ENCODE results near the gene ALG11.

DNA sequence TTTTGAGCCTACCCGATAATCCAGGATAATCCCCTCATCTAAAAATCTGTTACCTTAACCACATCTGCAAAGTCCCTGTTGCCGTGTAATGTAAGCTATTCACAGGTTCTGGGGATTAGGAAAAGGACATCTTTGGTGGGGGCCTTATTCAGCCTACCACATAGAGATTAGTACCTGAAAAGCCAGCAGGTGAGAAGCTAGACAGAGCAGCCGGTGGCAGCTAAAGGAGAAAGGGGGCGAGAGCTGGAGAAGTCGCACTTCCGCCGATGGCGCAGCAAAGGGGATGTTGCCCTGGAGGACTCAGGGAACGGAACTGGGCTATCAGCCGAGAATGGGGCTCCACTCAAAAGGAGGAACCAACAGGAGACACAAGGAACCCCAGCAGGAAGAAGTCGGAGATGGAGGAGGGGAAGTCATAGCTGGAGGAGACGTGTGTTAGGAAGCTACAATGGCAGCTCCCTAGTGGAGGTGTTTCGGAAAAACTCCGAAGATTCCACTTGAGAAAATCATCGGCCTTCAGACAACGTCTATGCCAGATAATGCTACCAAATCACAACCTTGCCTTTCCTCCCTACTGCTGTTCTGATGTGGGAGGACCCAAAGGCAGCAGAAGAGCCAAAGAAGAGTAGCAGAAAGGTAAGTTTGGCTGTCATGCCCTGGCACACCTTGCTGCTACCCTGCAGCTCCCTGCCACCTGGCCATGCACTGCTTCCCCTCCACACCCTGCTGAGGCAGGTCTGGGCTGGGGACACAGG, 128.1 kb downstream of the DLEU7 start:
- PRO-cap, 3 experiments = peak in 1 of 3 experiments; most common plus-strand start position 416 of the sequence (in 1); most common minus-strand start position 315 of the sequence (in 1)
- RAMPAGE, long total RNA, 2 experiments = no peak in any of the 2 experiments
- RRBS = no CpG with 5 or more reads among the region's 16 CpGs

DNA sequence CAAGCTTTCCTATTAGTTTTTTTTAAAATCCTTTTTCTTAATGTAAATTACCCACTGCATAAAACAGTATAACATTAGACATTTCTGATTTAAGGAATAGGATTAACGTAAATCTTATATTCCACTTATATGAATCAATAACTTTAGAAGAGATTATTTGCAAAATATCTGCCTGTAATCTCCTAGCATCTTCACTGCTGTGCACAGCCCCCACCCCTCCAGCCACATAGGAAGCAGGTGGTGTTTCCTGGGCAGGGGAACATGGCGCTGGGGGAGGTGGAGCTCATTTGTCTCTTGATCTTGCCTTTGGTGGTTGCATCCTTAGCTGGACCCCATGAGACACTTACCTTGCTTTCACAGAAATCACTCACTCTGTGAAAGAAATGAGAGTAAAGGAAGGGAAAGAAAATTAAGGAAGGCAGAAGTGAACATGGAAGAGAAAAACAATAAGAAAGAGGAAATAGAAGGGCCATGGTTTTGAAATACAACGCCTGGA, 17.5 kb upstream of the RNASEH2B start:
- PRO-cap, 3 experiments = no peak in any of the 3 experiments
- RAMPAGE, long total RNA, 2 experiments = start-site peak on the plus strand in 1 of 2 experiments, centred at position 190 of the sequence, 5 reads per replicate
- RRBS = no CpG with 5 or more reads among the region's 3 CpGs

- PRO-cap, 3 experiments = no peak in any of the 3 experiments
- RAMPAGE, long total RNA, 2 experiments = no peak in any of the 2 experiments
Observed at GRCh38 chr13:50893600-50894009, 16.0 kb upstream of the RNASEH2B start.

DNA sequence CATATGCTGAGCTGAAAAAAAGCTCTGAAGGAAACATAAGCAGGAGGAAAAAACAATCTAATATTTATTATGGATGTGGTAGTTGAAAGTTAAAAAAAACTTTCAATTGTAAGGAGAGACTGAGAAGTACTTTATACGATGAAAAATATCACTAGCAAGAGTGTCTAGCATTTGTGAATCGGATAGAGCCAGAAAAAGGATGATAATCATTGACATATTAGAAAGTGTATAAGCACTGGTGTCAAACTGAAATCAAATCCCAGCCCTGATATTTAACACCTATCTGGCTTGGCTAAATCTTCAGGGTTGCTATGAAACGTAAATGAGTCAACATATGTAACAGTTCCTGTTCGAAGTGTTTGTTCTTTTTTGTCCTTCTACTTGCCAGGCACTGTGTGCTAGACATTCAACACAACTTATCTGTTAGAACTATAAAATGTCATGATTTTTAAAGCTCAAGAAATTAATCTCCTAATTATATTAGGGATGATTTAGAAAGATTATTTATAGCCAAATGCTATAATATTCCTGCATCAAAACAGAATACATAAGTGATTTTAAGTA, 40.8 kb downstream of the SERPINE3 start:
- PRO-cap, 3 experiments = no peak in any of the 3 experiments
- RAMPAGE, long total RNA, 2 experiments = no peak in any of the 2 experiments
- RRBS = no CpG with 5 or more reads among the region's 4 CpGs

- PRO-cap, 3 experiments = no peak in any of the 3 experiments
- RAMPAGE, long total RNA, 2 experiments = no peak in any of the 2 experiments
- RRBS = no CpG with 5 or more reads among the region's 1 CpG
Observed at GRCh38 chr13:51431890-51432573, 20.8 kb downstream of the INTS6 start.

DNA sequence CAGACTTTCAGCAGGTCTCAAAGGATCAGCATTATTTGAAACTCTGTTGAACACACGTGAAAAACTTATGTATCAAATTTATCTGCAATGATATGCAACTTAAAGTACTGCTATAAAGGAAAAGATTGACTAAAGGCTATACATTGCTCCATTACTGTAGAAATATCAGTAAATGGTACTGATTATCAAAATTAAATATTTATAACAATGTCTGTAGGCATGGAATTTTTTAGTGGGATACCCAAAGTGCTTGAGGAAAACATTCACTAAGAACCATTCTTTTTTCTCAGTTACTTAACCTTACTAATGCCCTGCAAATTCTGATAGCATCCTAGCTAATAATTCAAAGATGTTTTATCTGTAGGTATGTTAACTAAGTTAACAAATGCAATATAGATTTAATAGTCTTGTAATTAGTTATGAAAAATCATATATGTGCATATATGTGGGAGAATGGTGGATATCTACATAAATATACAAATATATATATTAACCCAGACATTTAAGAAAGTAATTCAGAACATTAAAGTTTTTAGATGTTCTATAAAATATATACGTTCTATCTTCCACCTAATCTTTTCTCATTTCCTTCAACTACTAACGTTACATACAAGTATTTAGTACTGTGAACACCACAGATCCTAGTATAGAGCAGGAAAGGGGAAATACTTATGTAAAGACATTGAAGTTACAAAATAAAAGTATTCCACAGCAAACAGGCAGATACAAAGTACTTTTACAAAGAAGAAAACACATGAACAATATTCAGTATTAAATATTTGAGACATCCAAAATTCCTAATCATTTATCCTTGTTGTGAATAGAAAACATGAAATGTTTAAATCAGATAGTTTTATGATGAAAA, 4.4 kb downstream of the INTS6 start:
- PRO-cap, 3 experiments = no peak in any of the 3 experiments
- RAMPAGE, long total RNA, 2 experiments = no peak in any of the 2 experiments
- RRBS = no CpG with 5 or more reads among the region's 3 CpGs

GRCh38 chr13:51519608-51520283, 64.5 kb upstream of the WDFY2 start:
- PRO-cap, 3 experiments = no peak in any of the 3 experiments
- RAMPAGE, long total RNA, 2 experiments = no peak in any of the 2 experiments
- RRBS = no CpG with 5 or more reads among the region's 3 CpGs

DNA sequence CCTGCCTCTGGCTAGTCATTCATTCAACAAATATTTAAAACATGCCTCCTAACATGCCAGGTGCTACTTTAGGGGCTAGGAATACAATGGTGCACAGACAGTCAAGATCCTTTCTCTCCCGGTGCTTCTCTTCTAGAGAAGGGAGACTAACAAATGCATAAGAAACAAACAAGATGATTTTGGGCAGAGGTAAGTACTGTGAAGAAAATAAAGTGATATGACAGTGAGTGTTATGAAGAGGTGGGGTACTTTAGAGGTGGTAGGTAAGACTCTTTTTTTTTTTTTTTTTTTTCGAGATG, 7.4 kb upstream of the WDFY2 start:
- PRO-cap, 3 experiments = no peak in any of the 3 experiments
- RAMPAGE, long total RNA, 2 experiments = no peak in any of the 2 experiments
- RRBS = no CpG with 5 or more reads among the region's 2 CpGs

DNA sequence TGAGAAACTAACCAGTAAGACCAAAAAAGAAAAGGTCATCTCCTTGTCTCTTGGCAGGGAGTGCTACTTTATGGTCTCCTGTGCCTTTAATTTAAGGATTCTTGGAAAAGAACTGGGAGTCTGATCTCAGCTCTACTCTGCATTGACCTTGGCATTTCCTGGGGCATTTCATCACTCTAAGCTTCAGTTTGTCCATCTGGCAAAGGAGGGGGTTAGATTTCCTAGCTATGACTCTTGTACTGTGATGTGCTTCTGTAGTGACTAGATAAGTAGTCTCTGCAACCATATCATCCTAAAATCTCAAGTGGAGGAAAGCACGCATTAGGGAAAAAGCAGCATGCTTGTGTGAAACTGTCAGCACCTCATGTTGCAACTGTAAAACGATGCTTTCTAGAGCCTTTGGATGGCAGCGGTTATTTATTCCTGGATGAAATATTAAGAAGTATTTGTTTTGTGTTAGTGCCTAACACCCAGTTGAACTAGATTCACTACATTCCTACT, 6.7 kb downstream of the WDFY2 start:
- PRO-cap, 3 experiments = no peak in any of the 3 experiments
- RAMPAGE, long total RNA, 2 experiments = no peak in any of the 2 experiments
- RRBS = no CpG with 5 or more reads among the region's 3 CpGs

- PRO-cap, 3 experiments = no peak in any of the 3 experiments
- RAMPAGE, long total RNA, 2 experiments = no peak in any of the 2 experiments
- RRBS = no CpG with 5 or more reads among the region's 7 CpGs
Observed at GRCh38 chr13:51614443-51615119, 30.3 kb downstream of the WDFY2 start.

DNA sequence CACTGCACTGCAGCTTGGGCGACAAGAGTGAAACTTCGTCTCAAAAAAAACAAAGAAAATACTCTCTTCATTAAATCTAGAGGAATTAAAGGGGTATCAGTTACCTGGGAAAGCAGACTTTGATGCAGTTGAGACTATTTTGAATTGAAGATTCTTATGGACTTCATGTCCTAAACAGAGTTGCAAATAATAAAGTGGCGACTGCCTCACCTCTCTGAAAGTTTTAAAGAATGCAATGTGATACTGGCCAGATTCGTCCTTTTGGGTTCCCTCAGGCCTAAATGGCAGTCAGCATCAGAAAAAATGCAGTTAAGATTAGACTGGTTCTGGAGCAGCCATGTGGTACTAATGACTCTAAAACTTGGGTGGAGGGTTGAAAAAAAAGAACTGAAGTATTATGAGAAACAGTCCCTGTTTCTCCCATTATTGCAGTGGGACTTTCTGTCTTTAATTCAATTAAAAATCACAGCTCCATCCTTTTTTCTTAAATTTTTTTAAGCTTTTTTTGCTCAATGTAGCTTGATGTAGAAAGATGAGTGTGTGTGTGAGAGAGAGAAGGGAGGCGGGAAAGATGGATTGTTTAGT, 37.3 kb downstream of the WDFY2 start:
- PRO-cap, 3 experiments = no peak in any of the 3 experiments
- RAMPAGE, long total RNA, 2 experiments = no peak in any of the 2 experiments
- RRBS = no CpG with 5 or more reads among the region's 5 CpGs

DNA sequence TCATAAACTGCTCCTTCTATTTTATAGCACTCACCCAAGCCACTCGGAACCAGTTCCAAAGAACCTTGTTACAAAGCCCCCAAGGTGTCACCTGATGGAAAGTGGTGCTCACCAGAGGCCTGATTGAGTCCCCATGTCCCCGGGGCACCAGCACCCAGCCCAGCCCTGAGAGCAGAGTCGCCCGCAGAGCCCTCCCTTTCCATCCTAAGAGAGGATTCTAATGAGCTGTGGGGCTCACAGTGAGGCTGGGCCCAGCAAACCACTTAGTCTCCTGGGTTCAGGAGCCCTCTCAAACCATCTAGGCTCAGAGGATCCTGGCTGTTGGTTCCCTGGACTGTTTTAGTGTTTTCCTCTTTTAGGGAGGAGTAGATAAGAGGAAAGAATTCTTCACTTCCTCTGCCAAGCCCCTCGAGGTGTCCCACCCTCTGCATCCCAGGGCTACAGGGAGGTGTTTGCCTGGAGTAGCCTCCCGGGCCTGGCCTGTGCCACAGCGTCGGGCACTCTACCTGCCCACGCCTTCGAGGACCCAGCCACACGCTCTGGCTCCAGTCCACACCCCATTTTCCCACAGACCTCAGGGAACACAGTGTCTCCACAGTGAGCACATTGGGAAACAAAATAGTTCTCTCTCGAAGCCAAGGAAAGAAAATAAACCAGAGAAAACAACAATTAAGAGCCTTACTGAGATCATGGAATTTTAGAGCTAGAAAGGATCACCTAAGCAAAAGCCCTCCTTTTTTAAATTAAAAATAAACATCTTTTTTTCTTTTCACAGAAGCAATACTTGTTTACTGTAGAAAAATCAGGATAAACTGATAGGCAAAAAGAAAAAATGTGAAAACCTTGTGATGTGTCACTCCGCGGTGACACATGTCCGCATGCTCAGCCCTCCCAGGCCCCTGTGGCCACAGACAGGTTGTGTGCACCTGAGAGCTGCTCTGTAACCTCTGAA, 34.3 kb downstream of the DHRS12 start:
- PRO-cap, 3 experiments = peak in 2 of 3 experiments; most common plus-strand start position 684 of the sequence (in 1); most common minus-strand start position 504 of the sequence (in 2)
- RAMPAGE, long total RNA, 2 experiments = no peak in any of the 2 experiments
- RRBS = no CpG with 5 or more reads among the region's 15 CpGs

DNA sequence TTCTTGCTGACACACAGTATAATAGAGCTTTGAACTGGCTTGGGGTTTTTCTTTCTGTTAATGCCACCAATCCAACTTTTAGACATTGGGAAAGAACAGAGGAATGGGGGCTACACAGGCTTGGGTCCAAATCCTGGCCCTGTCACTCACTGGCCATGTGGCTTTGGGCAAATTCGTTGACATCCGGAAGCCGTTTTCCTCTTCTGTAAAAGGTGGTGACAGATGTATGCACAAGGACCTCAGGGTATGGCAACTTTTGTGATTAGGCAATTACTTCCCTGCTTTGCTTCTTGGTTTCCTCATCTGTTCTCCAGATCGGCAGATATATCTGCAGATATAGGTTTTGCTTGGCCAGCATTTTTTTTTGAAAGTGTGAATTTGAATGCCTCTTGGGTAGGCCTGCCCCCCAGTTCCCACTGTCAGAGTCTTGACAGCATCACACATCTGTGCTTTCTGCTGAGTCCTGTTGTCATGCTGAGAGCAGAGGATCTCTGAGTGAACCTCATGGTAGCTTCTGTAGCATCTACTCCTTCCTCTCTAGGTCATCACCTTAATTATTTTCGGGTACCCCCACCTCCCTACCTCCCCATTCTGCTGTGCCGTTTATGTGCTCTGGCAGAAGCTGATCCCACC, 17.7 kb downstream of the TMEM272 start:
- PRO-cap, 3 experiments = no peak in any of the 3 experiments
- RAMPAGE, long total RNA, 2 experiments = no peak in any of the 2 experiments
- RRBS = no CpG with 5 or more reads among the region's 6 CpGs

- PRO-cap, 3 experiments = no peak in any of the 3 experiments
- RAMPAGE, long total RNA, 2 experiments = no peak in any of the 2 experiments
- RRBS = no CpG with 5 or more reads among the region's 8 CpGs
Observed at GRCh38 chr13:51956282-51956649, 55.0 kb downstream of the ATP7B start.

GRCh38 chr13:52012284-52012780, at the start of gene ALG11:
Gene ALG11 (plus strand): TSS chr13:52012398.
- PRO-cap, 3 experiments = peak in 3 of 3 experiments; most common plus-strand start chr13:52012398 (in 3)
- RAMPAGE, long total RNA, 2 experiments = start-site peak on the plus strand in 2 of 2 experiments, at chr13:52012388-52012428 at its widest, 202 to 821 reads per replicate
- RRBS = 6% methylated on average over 3 of the region's 22 CpGs

- PRO-cap, 3 experiments = no peak in any of the 3 experiments
- RAMPAGE, long total RNA, 2 experiments = no peak in any of the 2 experiments
- RRBS = no CpG with 5 or more reads among the region's 10 CpGs
Observed at GRCh38 chr13:52128227-52128531, 694 bp downstream of the NEK5 start.

GRCh38 chr13:52193329-52193911, 34.0 kb upstream of the NEK3 start:
- PRO-cap, 3 experiments = no peak in any of the 3 experiments
- RAMPAGE, long total RNA, 2 experiments = no peak in any of the 2 experiments
- RRBS = no CpG with 5 or more reads among the region's 7 CpGs

DNA sequence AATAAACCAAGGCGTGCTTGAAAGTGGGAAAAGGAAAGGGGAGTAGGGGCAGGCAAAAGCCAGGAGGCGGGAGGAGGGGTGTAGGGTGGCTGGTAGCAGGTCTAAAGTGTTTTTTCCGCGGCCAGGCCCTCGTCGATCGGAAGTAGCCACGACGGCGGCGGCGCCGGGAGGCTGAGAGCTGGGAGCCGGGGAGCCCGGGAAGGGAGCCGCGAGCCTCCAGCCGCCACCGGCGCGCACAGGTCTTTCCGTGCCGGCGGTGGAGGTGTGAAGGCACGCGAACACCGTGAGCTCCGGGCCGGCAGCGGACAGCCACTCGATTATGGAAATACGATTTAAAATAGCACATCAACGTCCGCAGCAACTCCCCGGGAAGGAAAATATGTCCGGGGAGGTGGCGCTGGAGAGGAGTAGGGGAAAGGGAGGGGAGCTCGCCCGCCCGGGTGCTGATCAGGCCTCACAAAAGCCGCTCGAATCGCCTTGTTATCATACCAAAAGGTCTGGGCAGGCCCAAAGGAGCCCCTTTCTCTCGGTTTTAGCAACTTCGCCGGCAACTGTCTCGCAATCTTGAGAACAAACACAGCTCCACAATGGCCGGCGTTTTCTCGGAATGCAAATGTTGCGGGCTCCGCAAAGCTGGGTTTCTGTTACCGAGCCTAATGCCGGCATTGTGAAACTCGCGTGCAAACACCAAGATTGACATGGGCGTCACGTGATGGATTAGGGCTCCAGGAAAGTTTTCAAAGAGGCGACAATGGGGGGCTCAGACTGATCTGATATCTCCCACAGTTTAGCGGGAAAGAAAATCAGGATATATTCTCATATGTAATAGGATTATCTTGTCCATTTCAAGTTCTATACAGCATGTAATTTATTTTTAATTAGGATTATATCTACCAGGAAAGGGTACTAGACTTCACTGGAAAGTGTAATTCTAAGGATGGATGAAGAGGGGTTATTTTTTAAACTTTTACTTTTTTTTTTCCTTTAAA, 3.0 kb upstream of the PCDH8 start:
- PRO-cap, 3 experiments = peak in 3 of 3 experiments; most common plus-strand start position 248 of the sequence (in 1); most common minus-strand start position 103 of the sequence (in 1)
- RAMPAGE, long total RNA, 2 experiments = no peak in any of the 2 experiments
- RRBS = 2% methylated on average over 29 of the region's 60 CpGs

- PRO-cap, 3 experiments = peak in 2 of 3 experiments; most common plus-strand start chr13:53201509 (in 2); most common minus-strand start chr13:53200905 (in 1)
- RAMPAGE, long total RNA, 2 experiments = start-site peak on the plus strand in 1 of 2 experiments, at chr13:53201511-53201580 at its widest, 6 reads per replicate
- RRBS = 3% methylated on average over 13 of the region's 147 CpGs
Observed at GRCh38 chr13:53200722-53201995, 172.5 kb downstream of the OLFM4 start.

GRCh38 chr13:54029044-54029598, 1000.5 kb downstream of the OLFM4 start:
- PRO-cap, 3 experiments = no peak in any of the 3 experiments
- RAMPAGE, long total RNA, 2 experiments = no peak in any of the 2 experiments
- RRBS = no CpG with 5 or more reads among the region's 1 CpG

All from testis (tissue), 5 donors.